ENCODE results near the genes ATP8A2 and CDK8.

DNA sequence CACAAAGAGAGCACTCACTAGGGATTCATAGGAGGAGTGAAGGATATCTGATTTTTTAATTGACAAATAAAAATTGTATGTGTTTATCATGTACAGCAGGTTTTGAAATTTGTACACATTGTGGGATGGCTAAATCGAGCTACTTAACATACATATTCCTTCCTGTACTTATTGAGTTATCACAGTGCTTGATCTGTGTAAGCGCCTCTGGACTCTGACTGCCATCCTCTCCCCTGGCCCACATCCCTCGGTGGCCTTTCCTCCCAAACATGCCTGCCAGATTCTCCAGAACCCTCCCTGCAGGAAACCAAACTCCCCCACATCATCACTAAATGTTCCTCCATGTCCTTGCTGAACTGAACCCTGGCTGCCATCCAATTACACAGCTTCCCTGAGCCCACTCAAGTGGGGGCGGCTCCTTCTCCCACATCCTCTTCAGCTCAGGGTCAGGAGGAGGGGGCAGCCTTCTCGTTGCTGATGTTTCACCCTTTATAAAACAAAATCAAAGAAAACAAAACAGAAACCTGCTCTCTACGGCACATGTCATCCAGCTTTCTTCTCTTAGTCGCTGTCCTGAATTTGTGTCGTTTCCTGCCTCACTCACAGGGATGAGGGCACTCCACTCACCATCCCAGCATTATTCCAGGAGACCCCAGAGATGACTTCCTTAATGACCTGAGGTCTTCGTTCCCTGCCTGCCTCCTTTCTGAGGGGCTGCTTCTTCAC lies 97.1 kb upstream of the SPATA13 start:
- PRO-cap, 2 experiments, result no peak in any of the 2 experiments

DNA sequence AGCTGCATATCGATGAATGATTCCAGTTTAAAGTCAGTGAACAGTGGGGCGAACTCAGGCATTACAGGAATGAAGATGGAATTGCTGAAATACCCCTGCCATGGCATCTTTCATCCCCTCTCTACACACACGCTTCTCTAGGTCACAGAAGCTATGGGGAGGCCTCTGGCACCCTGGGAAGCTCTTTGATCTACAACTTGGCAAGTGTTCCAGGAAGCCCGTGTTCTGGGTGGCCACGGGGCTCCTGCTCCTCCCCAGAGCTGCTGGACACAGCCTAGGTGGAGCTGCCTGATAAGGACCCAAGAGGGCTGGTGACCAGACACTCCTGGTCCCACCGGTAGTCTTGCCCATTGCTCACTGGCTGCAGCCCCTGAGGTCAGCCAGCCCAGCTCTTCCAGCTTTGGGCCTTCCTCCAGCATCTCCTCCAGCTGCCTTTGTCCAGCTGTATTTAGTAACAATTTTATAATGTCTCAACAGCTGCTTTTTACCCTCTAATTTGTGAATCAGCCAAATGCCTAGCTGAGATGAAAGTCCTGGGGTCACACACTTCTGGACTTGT lies 72.9 kb upstream of the SPATA13 start:
- PRO-cap, 2 experiments, result peak in 2 of 2 experiments; most common plus-strand start position 294 of the sequence (in 2); most common minus-strand start position 187 of the sequence (in 1)

DNA sequence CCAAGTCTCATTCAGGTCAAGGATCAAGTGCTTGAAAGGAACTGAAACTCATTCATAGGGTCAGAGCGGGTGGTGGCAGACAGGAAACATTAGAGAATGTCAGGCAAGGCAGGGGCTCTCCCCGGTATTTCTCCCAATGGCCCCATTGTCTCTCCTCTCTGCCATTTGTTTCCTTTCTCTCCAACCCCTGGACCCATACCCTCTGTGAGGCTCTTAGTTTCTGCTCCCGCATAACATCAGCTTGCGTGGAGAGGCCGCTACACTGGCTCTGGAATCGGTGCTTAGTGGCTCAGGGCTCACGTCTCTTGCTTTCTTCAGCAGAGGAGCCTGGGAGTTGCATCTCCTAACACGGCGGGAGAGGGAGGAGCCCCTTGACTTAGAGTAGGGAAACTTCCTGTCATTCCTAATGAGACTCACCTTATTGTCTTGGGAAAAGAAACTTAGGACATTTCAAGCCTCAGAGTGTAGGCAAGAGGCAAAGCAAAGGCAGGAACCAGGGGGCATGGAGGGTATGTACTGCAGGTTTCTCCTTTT lies 35.5 kb upstream of the SPATA13 start:
- PRO-cap, 2 experiments, result no peak in any of the 2 experiments

GRCh38 chr13:24130225-24130765 lies 30.2 kb upstream of the SPATA13 start:
- PRO-cap, 2 experiments, result no peak in any of the 2 experiments

- PRO-cap, 2 experiments, result peak in 2 of 2 experiments; most common plus-strand start chr13:24184057 (in 1); most common minus-strand start chr13:24183866 (in 1)
Observed at GRCh38 chr13:24183743-24184239, 23.3 kb downstream of the SPATA13 start.

- PRO-cap, 2 experiments, result no peak in any of the 2 experiments
Observed at GRCh38 chr13:24217956-24218429, 57.5 kb downstream of the SPATA13 start.

DNA sequence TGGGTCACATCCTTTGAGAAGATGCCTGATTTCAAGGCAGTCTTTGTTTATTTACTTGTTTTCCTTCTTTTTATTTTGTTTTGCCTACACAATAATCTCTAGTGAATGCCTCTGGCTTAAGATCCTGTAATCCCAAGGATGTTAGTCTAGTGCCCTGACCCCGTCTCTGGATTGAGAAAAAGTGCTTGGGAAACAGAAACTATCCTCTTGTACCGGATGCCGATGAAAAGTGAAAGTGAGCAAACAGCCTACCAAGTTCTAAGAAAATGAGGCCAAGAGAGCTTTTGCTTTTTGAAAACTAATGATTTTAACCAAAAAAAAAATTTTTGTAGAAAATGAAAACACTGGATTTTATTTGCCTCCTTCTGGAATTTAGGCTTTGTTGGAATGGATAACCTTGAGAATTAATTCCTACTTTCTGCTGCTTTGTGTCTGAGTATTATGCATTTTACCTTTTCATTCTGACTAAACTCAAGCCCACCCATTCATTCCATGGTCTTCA lies 42.0 kb upstream of the C1QTNF9 start:
- PRO-cap, 2 experiments, result no peak in any of the 2 experiments

DNA sequence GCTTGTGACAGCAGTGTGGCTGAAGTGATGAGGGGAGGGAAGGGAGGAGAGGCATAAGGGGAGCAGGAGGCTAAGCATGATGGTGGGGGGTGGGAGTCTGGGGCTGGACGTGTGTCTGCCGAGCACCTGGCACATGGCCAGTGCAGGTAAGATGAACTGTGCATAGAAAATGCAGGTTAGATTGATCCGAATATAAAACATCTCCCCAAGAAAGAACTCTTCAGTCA lies 27.4 kb upstream of the C1QTNF9 start:
- PRO-cap, 2 experiments, result no peak in any of the 2 experiments

DNA sequence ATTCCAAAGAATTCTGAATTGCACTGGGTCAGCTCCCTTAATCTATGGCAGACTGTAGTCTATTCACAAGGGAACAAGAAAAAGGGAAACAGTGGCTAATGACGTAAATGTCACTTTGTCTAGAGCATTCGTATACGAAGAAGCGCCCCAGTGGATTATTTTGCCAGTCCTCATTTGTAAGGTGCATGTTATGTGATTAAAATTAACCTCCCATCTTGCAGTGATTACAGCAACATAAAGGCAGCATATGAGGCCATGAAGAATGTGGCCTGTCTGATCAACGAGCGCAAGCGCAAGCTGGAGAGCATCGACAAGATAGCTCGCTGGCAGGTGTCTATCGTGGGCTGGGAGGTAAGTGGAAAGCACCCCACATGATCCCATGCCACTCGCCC lies 14.9 kb upstream of the C1QTNF9 start:
- PRO-cap, 2 experiments, result no peak in any of the 2 experiments

DNA sequence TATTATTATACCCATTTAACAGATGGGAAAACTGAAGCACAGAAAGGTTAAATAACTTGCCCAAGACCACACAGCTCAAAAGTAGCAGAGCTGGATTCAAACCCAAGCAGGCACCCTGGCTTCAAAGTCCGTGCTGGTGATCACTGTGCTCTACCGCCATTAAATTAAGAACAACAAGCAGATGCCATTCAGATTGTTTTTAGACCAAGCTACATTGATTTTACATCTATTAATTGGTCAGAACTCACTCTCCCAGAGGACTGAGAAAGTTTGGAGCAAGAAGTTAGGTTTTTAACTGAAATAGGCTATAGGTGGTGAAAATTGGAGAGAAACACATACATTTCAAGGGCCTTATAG lies 13.6 kb upstream of the C1QTNF9 start:
- PRO-cap, 2 experiments, result no peak in any of the 2 experiments

- PRO-cap, 2 experiments, result no peak in any of the 2 experiments
Observed at GRCh38 chr13:24302636-24303489, 6.5 kb upstream of the C1QTNF9 start.

- PRO-cap, 2 experiments, result no peak in any of the 2 experiments
Observed at GRCh38 chr13:24542140-24542539, 29.6 kb upstream of the PARP4 start.

DNA sequence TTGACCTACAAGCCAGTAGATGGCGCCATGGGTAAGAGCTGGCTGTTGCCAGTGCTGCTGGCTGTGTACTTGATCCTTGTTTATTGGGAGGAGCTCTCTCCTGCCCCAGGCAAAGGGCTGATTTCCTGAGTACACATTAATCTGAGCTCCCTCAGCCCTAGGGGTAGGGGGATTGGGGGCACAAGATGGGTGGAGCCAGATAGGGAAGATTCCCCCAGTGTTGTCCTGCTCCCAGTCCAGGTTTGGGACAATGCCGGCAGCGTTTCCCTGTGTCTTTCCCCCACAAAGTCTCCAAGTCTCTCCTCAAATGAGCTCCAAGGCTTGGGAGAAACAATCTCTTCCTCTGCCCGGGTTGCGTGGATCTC lies 67.9 kb upstream of the PARP4 start:
- PRO-cap, 2 experiments, result no peak in any of the 2 experiments

DNA sequence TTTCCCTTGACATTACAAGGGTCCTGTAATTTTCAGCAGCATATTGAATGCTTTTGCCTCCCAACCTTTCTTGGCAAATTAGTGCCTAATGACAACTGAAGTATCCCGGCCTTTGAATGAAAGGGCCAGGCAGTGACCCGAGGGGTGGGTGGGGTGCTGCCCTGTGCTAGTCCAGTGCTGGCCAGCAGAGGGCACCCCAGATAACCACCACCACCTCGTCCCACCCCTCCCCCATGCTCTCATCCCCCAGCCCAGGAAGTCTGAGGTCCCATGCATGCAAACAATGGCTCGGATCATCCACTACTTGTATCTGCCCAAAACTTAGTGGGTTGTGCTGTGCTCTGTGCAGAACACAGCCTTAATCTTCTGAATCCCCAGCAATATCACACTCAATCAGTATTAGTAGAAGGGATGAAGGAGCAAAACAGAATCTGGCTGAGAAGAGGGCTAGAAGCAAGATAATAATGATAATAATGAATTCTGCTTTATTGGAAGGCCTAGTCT lies 3.7 kb downstream of the ATP12A start:
- PRO-cap, 2 experiments, result no peak in any of the 2 experiments

GRCh38 chr13:25046912-25047755 lies 48.8 kb upstream of the PABPC3 start:
- PRO-cap, 2 experiments, result no peak in any of the 2 experiments

DNA sequence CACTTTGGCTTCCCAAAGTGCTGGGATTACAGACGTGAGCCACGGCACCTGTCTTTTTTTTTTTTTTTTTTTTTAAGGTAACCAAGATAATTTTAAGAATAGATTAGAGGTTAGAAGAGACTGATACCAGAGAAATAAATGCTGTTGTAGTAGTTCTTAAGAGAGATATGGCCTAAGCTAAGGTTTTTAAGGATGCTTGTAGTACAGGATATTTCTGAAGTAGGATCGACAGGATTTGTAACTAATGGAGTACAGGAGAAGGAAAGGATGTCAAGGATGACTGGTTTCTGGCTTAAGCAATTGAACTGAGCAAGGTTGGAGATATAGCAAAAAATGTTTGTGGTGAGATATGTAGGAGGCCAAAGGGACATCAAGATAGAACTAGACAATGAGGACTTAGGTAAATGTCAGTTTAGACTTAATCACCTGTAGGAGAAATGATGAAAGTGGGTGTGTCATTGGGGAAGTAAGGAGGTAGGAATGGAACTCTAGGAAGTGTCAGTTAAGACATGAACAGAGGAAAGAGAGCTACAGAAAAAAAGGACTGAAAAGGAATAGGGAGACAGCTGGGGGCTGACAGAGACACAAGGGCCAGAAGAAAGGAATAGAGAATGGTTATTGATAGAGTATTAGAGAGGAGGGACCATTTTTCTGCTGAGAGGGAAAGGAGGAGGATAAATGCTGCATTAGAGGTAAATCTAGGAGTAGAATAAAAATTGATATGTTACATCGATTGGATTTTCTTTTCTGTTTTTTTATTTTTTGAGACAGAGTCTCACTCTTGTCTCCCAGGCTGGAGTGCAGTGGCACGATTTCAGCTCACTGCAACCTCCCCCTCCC lies 10.4 kb downstream of the NUP58 start:
- PRO-cap, 2 experiments, result no peak in any of the 2 experiments

GRCh38 chr13:25371459-25372336 lies at the start of gene ATP8A2:
Gene ATP8A2, plus strand, starts transcription at chr13:25371974.
- PRO-cap, 2 experiments, result no peak in any of the 2 experiments

DNA sequence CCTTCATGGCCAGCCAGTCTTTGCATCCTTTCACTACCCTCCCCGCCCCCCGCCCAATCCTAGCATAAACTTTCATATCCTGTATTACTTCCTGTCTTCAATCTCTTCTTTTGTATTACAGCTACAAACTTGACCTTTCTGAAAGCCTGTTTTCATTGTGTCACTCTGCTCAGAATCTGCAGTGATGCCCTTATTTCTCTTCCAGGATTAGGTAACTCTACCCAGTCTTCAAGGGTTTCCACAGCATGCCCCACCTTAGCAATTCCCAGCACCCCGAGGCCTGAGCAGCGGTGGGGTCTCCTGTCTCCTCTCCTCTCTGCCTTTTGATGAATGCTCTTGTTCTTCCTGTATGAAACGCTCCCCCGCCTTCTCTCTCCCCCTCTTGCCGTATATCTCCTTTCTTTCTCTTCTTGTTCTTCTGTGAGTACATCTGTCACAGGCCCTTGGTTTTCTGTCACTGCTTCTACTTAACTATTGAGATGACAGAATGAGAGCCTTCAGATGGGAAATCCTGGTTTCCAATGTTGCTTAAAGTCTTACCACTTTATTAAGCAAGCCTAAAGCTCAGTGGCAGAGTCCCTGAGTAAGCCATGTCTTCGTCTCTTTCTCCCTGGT lies 145.5 kb downstream of the SHISA2 start:
- PRO-cap, 2 experiments, result no peak in any of the 2 experiments

GRCh38 chr13:26012869-26013540 lies 38.8 kb downstream of the SHISA2 start:
- PRO-cap, 2 experiments, result no peak in any of the 2 experiments

DNA sequence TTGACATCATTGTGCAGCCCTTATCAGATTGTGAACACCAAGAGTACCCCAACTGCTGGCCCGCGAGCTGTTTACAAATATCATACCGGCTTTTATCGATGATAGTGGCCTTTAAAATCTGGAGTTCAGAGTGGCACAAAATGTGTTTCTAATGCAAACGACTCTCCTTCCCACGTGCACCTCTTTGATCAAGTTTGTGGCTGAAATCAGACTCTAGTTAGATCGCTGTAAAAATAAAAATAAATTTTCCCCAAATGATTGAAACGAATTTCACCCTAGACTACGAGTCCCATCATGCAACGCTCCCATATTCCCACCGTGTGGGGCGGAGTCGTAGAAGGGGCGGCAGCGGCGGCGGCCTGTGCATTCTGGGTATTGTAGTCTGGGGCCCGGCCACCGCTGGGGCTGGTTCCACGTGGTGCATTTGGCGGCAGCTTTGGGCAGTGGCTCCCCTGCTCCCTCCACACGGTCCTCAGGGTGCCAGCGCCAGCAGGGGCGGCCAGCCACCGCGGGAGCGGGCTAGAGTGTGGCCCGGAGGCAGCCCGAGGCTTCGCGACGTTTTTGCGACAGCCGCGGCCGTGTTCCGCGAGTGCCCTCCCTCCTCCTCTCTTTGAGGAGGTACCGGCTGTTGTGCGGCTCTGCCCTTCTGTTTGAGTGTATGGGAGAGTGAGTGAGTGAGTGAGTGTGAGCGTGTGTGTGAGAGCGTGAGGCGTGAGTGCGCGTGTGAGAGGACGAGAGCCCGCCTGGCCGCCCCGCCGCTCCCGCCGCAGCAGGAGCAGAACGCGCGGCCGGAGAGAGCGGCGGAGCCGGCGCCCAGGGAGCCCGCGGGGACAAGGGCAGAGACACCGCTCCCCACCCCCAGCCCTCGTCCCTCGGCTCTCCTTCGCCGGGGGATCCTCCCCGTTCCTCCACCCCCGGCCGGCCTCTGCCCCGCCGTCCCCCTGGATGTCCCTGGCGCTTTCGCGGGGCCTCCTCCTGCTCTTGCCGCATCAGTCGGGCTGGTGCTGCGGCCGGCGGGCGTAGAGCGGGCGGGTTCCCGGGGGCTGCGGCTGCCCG lies at the start of gene CDK8:
Gene CDK8 (plus strand): TSS at position 613 of the 1,056 bp plus-strand sequence.
- PRO-cap, 2 experiments, result peak in 2 of 2 experiments; most common plus-strand start position 464 of the sequence (in 2)

Data from Metastatic Liver Carcinoma in the Adrenal Gland (tissue), 2 donors.